Bronchus fibroblast of lung (primary cell): ENCODE measurements around the genes BCAM and PPP1R37.

GRCh38 chr19:44808592-44809382 is at the start of gene BCAM:
BCAM (plus strand) TSS chr19:44809103.
- RAMPAGE, long total RNA: no peak

GRCh38 chr19:44870033-44870656 is 20.9 kb upstream of the TOMM40 start:
- RAMPAGE, long total RNA: no peak

GRCh38 chr19:44907519-44907970 is 1.9 kb downstream of the APOE start:
- RAMPAGE, long total RNA: no peak

GRCh38 chr19:44923881-44924891 is 9.8 kb downstream of the APOC1 start:
- RAMPAGE, long total RNA: no peak

DNA sequence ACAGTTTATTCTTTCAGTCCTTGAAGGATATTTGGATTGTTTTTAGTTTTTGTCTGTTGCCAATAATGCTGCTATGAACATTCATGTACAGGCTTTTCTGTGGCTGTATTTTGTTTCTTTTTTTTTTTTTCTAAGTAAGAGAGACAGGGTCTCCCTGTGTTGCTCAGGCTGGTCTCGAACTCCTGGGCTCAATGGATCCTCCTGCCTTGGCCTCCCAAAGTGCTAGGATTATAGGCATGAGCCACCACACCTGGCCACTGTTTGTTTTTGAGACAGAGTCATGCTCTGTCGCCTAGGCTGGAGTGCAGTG is 3.9 kb downstream of the CLPTM1 start:
- RAMPAGE, long total RNA: no peak

DNA sequence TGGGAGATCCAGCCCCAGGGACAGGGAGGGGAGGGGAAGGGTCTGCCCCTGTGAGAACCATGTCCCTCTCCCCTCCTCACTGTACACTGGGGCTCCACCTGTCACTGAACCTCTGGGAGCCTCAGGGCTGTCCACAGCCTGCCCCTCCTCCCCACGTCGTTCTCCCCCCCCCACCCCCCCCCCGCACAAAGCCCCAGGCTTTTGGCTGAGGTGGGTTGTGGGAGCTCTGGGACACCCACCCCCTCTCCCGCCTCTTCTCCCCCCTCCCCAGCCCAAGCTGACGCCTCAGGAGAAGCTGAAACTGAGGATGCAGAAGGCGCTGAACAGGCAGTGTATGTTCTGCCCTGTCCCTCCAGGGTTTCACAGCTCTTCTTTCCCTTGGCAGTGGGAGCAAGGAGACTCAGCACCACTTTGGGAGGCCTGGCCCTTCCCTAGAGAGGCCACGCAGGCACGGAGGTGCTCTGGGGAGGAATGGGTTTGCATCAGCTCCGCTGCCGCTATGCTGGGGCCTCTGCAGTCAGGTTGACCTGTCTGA is 8.1 kb downstream of the ZNF296 start:
- RAMPAGE, long total RNA: no peak

GRCh38 chr19:45074772-45075050 is 1.6 kb downstream of the ZNF296 start:
- RAMPAGE, long total RNA: no peak

GRCh38 chr19:45075086-45075482 is 1.2 kb downstream of the ZNF296 start:
- RAMPAGE, long total RNA: no peak

GRCh38 chr19:45092479-45093865 is at the start of gene PPP1R37:
PPP1R37 (plus strand) TSS chr19:45093179.
- RAMPAGE, long total RNA: no peak

GRCh38 chr19:45097852-45099127 is 5.3 kb downstream of the PPP1R37 start:
- RAMPAGE, long total RNA: no peak

DNA sequence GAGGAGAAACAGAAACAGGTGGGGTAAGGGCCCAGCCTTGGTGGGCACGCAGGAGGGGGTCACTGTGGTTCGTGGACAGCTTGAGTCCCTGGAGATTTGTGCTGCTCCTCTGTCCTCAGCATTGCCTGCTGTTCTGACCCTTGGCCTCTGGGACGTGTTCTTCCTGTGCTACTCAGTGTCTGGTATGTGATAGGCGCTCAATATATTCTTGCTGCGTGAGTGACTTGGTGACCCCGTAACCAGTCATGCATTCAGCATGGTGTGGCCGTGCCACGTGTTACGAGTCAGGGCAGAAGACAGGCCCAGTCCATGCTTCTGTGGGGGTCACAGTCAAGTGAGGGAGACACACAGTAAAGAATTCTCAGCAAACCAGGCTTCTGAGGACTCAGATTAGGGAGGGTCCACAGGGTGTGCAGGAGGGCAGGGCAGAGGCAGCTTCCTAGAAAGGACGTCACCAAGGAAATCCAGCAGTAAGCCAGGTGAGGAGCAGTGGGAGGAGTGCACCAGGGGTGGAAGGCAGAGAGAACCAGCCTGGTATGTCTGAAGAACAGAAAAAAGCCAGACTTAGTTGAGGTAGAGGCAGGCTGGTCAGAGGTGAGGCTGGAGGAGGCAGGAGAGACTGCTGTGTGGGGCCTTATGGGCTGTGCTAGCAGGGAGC is 7.9 kb downstream of the PPP1R37 start:
- RAMPAGE, long total RNA: no peak

- RAMPAGE, long total RNA: no peak
Observed at GRCh38 chr19:45116000-45116521, 23.1 kb downstream of the PPP1R37 start.

DNA sequence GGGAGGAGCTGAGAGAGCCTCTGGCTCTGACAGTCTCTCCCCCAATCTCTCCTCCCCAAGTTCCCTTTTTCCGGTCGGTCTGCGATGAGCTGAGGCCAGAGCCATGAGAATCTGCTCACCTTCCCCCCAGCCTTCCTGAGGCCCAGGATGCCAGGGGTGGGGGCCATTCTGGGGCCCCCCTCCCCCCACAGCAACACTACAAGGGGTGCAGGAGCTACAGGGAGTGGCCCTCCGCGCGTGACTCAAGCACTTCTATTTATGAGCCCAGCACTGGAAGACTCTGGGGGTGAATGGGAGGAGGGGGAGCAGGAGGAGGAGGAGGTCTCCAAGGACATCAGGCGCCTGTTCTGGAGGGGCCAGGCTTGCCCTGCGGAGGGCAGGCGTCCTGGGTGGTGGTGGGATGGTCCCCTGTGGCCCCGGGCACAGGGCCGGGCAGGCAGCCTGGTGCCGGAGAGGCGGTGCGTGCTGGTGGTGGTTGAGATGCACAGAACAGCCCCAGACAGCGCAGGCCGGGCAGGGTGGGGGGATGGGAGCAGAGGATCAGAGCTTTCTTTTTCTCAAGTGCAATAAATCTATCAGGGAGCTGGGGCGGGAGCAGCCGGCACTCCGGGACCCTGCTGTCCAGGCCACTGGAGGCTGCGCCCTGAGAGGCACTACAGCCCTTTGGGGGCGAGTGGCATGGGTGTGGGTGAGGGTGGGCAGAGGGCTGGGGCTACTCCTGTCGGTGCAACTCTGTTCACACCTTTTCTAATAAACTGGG is 14.1 kb downstream of the NKPD1 start:
- RAMPAGE, long total RNA: no peak

DNA sequence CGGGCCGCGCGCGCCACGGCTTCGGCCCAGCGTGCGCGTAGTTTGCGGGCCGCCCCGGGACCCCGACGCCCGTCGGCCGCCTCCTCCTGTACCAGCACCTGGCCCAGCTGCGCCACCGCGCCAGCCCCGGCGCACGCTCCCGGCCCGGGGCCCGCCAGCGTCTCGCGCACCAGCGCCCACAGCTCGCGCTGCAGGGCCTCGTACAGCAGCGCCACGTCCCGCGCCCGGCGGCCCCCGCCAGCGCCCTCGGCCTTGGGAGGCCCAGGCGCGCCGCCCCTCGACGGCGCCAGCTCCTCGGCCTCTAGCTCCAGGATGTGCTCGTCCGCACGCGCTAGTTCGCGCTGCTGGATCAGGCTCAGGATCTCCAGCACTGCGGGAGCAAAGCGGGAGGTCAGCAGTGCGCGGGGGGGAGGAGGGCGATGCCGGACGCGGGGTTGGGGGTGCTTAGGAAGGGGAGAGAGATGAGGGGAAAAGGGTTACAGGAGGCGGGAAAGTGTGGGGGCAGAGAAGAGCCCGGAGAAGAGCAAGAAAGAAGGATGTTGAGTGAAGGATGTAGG is 10.7 kb downstream of the EXOC3L2 start:
- RAMPAGE, long total RNA: no peak

- RAMPAGE, long total RNA: no peak
Observed at GRCh38 chr19:45306337-45306878, 16.3 kb downstream of the CKM start.

- RAMPAGE, long total RNA: no peak
Observed at GRCh38 chr19:45443899-45445136, 20.6 kb upstream of the ERCC1 start.

GRCh38 chr19:45469577-45469857 is 1.7 kb downstream of the FOSB start:
- RAMPAGE, long total RNA: no peak

DNA sequence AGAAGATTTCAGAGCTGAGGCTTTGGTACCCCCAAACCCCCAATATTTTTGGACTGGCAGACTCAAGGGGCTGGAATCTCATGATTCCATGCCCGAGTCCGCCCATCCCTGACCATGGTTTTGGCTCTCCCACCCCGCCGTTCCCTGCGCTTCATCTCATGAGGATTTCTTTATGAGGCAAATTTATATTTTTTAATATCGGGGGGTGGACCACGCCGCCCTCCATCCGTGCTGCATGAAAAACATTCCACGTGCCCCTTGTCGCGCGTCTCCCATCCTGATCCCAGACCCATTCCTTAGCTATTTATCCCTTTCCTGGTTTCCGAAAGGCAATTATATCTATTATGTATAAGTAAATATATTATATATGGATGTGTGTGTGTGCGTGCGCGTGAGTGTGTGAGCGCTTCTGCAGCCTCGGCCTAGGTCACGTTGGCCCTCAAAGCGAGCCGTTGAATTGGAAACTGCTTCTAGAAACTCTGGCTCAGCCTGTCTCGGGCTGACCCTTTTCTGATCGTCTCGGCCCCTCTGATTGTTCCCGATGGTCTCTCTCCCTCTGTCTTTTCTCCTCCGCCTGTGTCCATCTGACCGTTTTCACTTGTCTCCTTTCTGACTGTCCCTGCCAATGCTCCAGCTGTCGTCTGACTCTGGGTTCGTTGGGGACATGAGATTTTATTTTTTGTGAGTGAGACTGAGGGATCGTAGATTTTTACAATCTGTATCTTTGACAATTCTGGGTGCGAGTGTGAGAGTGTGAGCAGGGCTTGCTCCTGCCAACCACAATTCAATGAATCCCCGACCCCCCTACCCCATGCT is 6.7 kb downstream of the FOSB start:
- RAMPAGE, long total RNA: no peak

DNA sequence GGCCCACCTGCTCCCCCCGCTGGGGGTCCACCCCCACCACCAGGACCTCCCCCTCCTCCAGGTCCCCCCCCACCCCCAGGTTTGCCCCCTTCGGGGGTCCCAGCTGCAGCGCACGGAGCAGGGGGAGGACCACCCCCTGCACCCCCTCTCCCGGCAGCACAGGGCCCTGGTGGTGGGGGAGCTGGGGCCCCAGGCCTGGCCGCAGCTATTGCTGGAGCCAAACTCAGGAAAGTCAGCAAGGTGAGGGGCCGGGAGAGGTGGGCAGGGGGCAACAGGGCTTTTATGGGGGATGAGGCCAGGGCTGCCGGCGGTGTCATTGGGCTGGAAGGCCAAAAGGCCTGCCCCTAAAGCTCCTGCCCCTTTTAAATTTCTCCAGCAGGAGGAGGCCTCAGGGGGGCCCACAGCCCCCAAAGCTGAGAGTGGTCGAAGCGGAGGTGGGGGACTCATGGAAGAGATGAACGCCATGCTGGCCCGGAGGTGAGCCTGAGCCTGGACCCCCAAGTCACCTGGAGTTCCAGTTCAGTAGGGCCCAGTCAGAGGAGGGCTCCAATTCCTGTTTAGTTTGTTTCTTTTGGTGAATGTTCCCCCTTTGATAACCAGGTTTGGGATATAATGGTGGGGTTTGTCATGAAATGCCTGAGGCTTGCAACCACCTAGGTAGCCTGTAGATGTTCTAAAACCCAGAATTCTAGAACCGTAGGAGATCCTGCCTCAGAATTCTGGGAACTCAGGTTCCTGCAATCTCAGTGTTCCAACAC is 15.2 kb downstream of the VASP start:
- RAMPAGE, long total RNA: no peak

GRCh38 chr19:45598174-45599107 is 3.6 kb downstream of the GPR4 start:
- RAMPAGE, long total RNA: no peak